ENCODE data around the genes C12orf43 and RNF34.

DNA sequence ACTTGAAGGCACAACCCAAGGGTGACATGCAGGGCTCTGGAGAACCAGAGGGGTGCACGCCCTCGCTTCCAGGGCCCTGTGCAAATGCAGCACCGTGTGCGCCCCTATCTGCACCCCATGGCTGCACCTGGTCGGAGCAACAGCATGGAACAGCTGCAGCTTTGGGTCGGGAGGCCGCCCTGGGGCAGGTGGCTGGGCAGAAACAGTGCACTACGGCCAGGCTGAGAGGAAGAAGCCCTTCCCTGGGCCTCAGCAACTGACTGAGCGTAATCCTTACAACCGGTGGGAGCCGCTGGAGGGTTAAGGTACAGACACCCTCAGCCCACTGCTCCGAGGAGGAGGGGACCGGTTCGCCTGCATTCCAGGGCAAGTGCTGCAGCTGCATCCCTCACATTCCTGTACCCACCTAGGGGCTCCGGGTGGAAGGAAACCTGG is 27.8 kb upstream of the RPLP0 start:
- PRO-cap = no peak

DNA sequence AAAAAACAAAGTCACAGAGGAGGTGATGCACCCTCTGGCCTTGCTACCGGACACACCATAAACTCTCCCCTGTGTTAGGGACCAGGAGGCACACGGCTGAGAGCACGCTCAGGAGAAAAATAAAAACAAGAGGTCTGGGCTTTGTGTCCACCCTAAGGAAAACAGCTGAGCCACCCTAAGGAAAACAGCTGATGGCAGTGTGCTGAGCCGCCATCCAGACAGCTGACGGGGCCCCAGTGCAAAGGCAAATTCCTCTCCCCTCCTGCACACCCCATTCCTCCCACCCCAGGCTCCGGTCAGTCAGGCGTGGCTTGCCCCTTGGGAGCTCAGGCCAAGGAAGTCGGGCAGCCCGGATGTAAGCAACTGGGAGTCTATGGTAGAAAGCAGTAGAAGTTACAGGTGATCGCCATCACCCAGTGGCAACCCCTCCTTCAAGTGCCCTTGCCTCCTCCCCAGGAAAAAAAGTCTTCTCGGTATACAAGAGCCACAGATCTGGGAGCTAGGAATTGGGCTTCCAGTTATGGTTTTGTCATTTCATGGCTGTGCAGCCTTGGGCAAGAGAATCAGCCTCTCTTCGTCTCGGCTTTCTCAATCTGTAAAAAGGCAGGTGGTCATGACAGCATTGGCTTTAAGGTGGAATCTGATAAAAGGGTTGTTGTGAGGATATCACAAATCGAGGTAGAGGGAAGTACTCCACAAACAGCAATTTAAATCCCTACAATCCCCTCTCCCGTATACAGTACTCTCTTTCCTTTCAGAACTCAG is 2.3 kb downstream of the PXN start:
- PRO-cap = no peak

- PRO-cap = bidirectional peak, plus-strand start at chr12:120317884, minus-strand start at chr12:120317557
Observed at GRCh38 chr12:120317106-120318103, 10.2 kb downstream of the PLA2G1B start.

DNA sequence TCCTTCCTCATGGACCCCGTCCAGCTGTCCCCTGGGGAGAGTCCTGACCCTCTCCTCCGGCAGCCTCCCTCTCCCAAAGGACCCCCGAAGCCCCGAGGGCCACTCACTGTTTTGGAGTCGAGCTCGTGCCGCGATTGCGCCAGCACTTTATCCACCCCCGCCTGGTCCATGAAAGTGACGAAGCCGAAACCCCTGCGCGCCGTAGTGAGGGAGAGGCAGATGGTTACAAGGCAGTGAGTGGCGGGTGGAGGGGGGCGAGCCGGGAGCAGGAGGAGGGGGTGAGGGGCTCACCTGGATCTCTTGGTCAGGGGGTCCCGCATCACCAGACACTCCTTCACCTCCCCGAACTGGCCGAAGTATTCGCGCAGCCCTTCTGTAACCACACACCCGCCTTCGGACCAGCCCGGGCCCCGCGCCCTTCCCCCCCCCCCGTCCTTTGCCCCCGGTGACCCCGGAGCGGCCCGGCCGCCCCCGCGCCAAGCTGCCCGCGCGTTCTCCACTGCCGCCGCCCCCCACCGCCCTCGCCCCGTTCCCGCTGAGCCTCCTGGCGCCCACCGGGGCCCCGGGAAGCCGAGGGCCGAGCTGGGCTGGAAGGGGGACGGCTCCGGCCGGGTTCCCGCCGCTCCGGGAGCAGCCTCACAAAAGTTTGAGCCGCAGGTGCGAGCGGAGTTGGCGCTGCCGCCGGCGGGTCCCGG is 916 bp downstream of the MSI1 start:
- PRO-cap = no peak

DNA sequence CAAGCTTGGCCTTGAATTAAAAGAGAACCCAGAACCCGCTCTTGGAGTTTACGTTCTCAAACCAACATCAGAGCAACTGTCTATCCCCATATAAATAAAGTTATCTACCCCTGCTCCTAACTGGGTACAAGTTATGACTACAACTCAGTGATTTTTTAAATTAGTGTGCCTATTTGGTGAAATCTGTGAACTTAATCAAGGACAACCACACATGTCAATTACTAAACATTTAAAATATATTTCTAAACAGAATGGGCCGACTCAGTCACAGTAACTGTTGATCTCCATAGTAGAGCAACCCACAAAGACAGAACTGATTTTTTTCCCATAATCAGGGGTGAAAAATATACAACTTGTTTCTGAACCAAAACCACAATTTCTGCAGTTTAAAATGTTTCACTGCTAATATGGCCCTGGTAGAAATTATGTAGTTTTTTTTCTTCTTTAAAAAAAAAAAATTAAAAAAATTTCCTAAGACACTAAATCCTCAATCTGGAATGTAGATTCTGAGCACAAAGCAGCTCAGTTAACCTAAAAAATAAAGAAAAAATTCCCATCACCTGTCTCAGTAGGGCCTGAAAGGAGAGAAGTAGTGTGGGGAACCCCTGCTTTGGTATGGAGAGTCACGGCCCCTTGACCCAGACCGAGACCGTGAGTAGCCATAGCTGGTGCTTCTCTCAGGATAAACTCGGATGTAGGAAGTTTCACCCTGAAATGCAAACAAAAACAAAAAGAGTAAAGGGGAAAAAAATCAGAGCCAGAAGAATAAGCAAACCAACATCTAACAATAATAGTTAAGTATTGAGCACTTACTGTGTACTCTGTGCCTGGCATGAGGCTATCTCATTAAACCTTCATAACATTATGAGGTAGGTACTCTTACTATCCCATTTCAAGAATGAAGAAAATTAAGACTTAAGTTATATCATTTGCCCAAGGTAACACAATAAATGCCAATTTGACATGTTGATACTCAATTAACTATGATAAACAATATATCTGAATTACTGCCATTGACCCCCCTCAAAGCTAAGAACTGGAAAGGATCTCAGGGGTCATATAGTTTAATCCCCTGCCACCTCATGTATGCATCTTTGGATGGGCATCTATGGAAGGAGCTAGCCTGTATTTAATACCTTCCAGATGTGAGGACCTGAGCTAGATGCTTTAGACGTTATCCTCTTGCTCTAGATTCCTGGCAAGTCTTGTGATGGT is 7.7 kb downstream of the SRSF9 start:
- PRO-cap = no peak

DNA sequence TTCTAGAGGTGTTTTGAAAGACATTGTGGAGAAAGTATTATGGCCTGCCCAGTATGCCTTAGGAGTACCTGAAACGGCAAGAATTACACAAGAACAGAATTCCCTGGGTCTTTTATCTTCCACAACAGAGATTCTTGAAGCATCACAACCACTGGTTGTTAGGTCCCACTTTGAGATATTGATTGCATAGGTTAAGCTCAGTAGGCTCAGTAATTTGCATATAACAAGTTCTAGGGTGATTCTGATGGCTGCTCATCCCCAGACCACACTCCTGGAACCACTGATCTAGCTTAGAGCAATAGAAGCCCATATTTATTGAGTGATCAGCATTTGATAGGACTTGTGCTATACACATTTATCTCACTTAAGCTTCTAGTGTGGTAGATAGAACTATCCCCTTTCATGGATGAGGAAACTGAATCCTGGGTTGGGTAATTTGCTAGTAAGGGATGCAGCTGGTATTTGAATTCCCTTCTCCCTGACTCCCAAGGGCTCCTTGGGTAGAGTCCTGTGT is 19.9 kb downstream of the POP5 start:
- PRO-cap = no peak

- PRO-cap = no peak
Observed at GRCh38 chr12:120576122-120577299, 4.7 kb downstream of the POP5 start.

DNA sequence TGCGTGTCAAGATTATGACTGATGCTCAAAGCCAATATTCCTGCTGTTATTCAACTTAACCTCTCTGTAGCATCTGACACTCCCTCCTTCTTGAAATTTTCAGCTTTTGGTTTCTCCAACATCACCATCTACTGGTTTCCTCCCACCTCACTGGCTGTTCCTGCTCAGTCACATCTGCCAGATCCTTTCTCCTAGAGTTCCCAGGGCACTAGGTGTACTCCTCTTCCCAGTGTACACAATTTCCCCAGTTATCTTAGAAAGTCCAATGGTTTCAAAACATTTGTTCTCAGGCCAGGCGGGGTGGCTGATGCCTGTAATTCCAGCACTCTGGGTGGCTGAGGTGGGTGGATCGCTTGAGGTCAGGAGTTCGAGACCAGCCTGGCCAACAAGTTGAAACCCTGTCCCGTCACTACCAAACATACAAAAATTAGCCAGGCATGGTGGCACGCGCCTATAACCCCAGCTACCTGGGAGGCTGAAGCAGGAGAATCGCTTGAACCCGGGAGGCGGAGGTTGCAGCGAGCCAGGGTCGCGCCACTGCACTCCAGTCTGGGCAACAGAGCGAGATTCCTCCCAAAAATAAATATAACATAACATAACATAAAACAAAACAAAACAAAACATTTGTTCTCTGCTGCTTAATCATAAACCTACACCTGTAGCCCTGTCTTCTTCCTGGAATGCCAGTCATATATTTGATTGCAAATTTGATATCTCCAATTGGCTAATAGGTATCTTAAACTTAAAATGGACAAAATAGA is 60.6 kb downstream of the SPPL3 start:
- PRO-cap = no peak

DNA sequence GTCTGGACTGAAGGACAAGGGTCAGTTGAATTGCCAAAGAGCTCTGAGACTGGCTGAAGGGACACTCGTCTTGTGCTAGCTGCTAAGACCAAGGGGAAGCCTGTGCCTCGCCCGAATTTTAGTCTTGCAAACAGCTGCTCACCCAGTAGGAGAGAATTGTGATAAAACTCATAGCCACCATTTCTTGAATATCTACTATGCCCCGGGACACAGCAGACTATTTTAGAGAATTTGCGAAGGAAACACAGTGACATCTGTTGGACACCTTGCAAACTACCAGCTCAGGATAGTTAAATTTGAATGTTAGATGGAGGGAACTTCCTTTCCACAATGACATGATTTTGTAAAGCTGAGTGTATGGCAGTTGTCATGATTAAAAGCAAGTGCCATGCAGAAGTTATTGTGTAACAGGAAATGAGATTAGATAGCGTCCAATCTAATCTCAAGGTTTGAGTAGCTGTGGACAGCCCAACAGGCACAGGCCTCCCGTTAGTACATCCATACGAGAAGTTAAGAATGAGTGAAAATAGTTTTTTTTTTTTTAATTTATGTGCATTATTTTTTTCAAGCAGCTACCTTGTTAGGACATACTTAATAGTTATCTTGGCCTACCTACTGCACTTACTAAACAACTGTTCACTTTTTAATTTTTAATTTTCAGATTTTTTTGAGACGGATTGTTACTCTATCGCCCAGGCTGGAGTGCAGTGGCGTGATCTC is 6.5 kb upstream of the HNF1A start:
- PRO-cap = no peak

GRCh38 chr12:121016335-121016838 is at the start of gene C12orf43:
C12orf43 (minus strand) TSS chr12:121016487.
- PRO-cap = unidirectional peak, minus-strand start at chr12:121016487

DNA sequence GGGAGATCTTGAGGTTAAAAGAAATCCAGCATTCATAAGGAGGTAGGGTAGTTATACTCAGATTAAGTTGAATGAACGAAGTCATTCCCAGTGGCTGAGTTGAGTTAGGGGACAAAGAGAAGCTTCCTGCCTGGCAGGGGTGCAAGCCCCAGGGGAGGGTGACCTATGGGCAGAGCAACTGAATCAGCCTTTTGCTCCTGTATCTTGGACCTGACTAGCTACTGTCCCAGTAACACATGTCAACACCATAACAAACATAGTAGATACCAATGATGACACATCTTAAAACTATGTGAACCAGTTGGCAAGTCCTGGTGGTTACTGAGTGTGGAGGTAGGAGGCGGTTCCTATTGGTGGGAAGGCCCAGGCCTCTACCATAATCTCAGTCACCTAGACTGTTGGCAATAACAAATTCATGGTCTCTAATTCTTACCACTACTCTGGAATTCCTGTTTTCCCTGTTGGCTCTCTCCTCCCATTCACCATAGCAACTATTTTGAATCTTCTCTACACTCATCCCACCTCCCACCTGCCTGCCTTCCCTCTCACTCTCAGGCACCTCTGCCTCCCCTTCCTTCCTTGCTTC is 8.3 kb upstream of the P2RX7 start:
- PRO-cap = no peak

DNA sequence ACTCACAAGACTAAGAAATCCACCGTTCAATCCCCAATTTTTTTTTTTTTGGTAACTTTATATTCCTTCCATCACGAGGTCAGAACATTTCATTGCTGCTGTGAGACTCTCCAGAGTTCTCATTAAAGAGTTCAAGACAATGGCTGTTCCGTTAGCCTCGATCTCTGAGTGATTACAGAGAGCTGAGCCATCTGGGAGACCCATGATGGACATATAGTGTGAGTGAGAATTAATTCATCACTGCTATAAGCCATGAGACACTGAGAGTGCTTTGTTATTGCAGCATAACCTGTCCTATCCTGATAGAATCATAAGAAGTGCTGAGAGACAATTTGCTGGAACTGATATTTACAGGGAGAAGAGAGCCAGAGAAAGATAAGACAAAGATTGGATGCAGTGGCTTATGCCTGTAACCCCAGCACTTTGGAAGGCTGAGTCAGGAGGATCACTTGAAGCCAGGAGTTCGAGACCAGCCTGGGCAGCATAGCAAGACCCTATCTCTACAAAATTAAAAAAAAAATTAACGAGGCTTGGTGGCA is 3.1 kb upstream of the P2RX7 start:
- PRO-cap = no peak

- PRO-cap = no peak
Observed at GRCh38 chr12:121131917-121132513, 661 bp upstream of the P2RX7 start.

DNA sequence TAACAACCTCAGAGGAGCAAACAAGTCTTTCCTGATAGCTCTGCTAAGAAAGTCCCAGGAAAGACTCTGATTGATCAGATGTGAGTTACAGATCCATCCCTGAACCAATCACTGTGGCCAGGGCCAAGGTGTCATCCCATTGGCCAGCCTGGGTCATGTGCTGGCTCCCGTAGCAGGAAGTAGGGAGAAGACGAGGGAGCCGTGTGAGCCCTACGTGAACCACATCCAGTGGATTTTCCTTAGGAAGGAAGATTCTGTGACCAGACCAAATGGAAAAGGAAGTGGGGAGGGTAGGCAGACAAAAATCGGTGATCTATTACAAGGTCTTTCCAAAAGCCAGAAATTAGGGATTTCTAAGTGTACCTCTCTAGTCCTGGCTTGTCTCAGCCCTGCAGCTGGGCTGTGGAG is 5.7 kb downstream of the P2RX7 start:
- PRO-cap = no peak

DNA sequence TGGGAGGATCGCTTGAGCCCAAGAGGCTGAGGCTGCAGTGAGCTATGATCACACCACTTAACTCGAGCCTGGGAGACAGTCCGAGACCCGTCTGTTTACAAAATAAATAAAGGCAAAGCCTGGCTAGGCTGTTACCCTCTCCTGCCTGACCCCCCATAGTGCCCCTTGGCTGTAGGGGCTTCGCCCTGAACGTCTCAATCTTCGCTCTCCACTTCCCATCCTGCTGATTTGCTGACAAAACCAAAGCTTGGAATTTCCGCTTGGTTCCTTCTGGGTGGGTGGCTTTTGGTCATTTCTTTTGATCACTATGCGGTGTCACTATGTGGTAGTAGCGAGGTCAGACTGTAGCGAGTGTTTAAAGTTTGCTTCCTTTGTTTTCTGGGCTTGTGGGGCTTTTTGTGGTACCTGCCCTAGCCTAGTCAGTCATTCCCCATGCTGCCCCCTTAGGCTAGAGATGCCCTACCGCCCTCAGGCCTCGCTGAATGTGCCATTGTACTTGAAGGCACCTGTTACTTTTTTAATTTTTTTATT is 820 bp downstream of the P2RX4 start:
- PRO-cap = unidirectional peak, minus-strand start at position 357 of the sequence

- PRO-cap = no peak
Observed at GRCh38 chr12:121230750-121231014, 20.8 kb downstream of the P2RX4 start.

- PRO-cap = no peak
Observed at GRCh38 chr12:121231882-121232950, 22.3 kb downstream of the P2RX4 start.

GRCh38 chr12:121278351-121278855 is 18.1 kb downstream of the CAMKK2 start:
- PRO-cap = no peak

GRCh38 chr12:121399232-121400035 is 484 bp upstream of the RNF34 start:
- PRO-cap = bidirectional peak, plus-strand start at chr12:121400129, minus-strand start at chr12:121399897

DNA sequence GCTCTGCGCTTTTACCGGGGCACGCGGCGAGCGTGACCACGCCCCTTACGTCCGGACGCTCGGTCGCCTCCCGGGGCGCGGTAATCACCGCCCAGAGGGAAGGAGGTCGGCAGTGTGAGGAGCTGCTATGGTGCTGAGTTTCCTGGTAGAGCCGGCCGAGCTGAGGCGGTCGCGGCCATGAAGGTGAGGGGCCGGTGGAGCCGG is at the start of gene RNF34:
RNF34 (plus strand) TSS at position 83 of the 204 bp plus-strand sequence.
- PRO-cap = bidirectional peak, plus-strand start at position 94 of the sequence, minus-strand start outside the sequence

Measured in Calu3 (cell line).